LNCaP clone FGC (cell line): ENCODE measurements around the genes POMT1 and PRRT1B.

DNA sequence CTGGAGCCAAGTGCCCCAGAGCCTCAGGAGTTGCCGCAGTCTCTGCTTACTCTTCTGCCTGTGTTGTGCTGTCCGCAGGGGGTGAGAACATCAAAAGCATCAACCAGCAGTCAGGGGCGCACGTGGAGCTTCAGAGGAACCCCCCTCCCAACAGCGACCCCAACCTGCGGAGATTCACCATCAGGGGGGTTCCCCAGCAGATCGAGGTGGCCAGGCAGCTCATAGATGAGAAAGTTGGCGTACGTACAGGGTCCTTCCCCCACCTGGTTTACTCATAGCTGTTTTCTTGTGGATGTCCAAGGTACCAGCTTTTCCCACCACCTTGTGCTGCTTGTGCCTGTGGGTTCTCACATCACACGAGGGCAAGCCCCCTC, 33.9 kb upstream of the PRDM12 start:
- RRBS, 2 experiments: no CpG with 5 or more reads among the region's 10 CpGs

DNA sequence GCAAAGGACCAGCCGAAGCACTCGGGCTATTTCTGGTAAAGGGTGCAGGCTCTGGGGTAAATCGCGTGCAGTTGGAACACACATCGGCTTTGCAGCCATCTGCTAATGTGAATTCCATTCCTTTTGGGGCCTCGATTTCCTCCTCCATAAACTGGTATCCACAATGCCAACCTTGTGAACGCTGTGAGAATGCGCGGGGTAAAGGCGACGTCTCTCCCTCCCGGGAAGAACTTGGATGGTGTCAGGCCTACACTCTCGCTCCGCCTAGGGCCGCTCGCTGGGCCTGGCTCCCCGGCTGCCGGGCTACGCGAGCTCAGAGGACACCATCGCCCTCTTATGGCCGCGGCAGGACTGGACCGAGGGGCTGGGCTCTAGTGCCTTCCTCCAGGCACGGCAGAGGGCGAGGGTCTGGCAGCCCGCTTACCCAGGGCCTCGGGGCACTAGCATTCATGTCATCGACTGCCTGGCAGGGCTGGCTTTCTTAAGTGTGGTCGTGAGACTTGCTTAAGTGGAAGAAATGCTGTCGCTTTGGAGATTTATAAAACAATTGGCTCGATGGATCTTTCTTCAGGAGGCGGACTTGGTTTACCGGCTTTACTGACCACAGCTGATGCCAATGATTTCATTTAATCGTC, 1.3 kb upstream of the EXOSC2 start:
- RRBS, 2 experiments: 95 to 98% methylated on average over 5 of the region's 35 CpGs

DNA sequence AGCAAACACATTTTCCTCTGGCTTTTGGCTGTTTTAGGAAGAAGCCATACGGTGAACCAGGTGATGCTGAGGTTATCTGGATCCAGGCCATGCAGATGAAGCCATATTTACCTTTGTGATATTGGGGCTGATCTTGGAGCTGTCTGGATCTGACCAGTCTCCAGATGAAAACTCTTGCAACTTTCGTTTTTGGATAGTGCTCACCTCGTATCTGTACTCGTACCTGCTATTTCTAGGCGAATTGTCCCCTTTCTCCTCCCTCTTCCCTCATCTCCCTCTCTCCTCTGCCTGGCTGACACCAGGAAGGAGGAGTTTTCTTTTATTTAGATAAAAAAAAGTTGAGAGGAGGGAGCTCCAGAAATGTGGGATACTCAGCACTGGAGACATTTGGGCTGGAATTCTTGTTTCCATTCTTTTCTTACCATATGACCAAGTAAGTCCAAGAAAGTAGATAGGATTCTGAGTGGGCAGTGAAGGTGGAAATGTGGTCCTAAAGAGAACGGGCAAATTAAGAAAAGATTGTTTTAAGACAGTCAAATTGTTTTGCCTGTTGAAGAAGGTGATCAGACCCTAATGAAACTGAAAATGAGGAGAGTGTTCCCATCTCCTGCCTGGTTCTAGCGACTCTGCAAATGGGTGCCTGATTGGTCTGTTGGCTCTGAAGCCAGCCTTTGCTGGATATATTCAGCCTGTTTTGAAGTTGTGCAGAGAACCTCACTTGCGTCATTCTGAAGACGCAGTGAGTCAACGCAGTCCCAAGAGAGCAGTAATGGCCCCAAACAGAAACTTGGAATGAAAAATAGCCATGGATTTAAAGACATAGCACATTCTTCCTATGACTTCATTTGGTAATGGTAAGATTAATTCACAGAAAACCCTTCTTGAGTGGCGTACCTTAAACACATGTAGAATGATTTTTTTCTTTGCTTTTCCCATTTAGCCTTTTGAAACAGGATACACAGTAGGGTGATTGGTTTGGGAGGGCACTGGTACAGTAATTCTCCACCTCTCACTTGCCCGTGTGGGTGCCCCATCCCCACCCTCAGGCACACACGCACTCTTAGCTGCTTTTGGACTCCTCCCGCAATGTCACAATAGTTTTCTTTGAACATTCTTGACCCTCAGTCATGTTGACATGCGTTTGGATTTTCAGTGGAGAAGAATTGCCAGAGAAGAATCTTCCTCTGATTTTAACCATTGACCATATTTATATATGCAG, 54.3 kb upstream of the ABL1 start:
- RRBS, 2 experiments: no CpG with 5 or more reads among the region's 15 CpGs

- RRBS, 2 experiments: no CpG with 5 or more reads among the region's 9 CpGs
Measured at GRCh38 chr9:130842978-130843782, 8.1 kb downstream of the ABL1 start.

GRCh38 chr9:130878216-130878792, 18.3 kb downstream of the QRFP start:
- RRBS, 2 experiments: no CpG with 5 or more reads among the region's 9 CpGs

GRCh38 chr9:130884114-130885275, 12.1 kb downstream of the QRFP start:
- RRBS, 2 experiments: 93 to 96% methylated on average over 8 to 10 of the region's 57 CpGs

DNA sequence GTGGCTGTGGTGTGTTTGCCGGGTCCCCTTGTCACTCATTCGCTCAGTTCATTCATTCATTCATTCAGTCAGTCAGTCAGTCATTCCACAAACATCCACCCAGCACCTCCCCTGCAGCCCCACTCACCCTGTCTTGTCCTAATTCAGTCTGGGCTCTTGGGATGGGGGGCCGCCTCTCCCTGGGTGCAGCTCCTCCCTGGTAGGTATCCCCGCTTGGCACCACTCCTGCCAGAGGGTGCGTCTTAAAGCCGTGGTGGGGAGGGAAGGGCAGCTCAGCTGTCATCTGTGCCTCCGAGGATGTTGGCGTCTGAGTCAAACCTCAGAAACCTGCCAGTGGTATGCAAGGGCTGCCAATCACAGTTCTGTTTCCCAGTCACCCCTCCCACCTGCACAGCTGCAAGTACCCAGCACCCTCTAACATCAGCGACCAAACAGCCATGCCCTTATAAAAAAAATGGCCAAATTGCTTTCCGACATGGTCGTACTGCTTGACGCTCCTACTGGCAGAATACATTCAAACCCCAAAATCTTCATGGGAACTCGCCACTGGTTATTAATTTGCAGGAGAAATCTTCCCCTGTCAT, 8.2 kb upstream of the FIBCD1 start:
- RRBS, 2 experiments: no CpG with 5 or more reads among the region's 13 CpGs

DNA sequence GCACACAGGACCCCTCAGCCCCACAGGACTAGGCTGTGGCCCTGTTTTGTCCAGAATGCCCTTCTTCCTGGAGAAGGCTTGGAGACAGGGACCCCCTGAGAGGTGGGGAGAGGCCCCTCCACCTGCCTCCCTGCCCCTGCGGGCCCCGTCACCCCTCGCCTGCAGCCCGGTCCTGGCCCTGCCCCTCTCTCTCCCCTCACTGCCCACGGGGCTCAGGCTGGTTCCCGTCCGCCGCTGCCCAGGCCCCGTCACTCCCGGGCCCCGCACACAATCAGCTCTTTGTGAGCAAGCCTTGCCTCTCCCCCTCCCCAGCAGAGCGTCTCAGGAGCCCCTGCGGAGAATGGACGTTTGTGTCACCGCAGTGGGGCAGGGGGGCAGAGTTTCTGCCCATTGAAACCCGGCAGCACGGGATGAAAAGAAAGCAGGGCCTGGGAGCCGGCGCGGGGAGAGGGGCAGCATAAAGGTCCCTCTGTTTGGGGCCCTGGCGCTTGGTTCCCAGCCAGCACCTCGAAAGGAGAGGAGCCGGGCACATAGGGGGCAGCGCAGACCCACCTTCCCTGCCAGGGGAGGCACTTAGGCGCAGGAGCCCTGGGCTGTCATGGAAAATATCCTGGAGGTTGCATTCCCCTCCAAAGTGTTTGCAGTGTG, 13.5 kb upstream of the NUP214 start:
- RRBS, 2 experiments: 96% methylated on average over 10 of the region's 25 CpGs

GRCh38 chr9:131116440-131117604, 8.6 kb upstream of the NUP214 start:
- RRBS, 2 experiments: no CpG with 5 or more reads among the region's 26 CpGs

GRCh38 chr9:131144069-131145215, 19.1 kb downstream of the NUP214 start:
- RRBS, 2 experiments: no CpG with 5 or more reads among the region's 4 CpGs

- RRBS, 2 experiments: 87% methylated on average over 12 to 13 of the region's 25 CpGs
Measured at GRCh38 chr9:131252093-131252528, 24.2 kb downstream of the FAM78A start.

- RRBS, 2 experiments: no CpG with 5 or more reads among the region's 7 CpGs
Measured at GRCh38 chr9:131273839-131274354, 2.4 kb downstream of the FAM78A start.

DNA sequence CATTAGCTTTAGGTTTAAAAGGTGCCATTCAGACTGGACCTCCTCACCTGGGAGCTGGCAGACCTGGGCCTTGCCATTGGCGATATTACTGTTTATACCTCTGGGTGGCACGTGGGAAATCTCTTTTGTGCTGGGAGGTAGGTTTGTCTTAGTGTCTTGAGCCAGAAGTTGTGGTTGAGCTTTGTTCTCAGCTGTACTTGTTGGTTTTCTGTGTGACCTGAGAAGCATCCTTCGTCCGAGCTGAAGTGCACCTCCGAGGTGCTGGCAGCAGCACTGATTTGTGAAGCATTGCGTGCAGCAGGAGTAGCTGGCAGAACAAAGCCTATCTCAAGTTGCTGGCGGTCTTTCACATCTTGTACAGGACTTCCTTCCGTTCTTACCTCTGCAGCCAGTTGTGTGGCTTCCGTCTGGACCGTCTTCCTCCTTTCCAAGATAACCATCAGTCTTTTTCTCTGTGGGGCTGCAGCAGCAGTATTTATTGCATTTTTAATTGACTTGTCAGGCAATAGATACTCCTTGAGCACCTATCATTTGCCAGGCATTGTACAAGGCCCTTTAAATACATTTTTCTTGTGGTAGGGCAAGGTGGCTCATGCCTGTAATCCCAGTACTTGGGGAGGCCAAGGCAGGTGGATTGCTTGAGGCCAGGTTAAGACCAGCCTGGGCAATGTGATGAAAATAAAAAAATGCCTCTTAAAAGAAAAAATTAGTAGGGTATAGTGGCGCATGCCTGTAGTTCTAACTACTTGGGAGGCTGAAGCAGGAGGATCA, 4.4 kb downstream of the PRRC2B start:
- RRBS, 2 experiments: no CpG with 5 or more reads among the region's 11 CpGs

- RRBS, 2 experiments: no CpG with 5 or more reads among the region's 8 CpGs
Measured at GRCh38 chr9:131405278-131406044, 11.6 kb downstream of the PRRC2B start.

DNA sequence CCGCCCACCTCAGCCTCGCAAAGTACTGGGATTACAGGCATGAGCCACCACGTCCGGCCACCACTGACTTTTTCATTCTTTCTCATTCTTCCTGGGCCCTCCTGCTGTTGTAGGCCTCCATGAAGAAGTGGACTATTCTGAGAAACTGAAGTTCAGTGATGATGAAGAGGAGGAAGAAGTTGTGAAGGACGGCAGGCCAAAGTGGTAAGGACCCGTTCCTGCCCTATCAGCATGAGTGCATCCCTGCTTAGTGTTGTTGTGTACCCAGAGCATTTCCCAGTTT, 47.8 kb upstream of the POMT1 start:
- RRBS, 2 experiments: no CpG with 5 or more reads among the region's 6 CpGs

DNA sequence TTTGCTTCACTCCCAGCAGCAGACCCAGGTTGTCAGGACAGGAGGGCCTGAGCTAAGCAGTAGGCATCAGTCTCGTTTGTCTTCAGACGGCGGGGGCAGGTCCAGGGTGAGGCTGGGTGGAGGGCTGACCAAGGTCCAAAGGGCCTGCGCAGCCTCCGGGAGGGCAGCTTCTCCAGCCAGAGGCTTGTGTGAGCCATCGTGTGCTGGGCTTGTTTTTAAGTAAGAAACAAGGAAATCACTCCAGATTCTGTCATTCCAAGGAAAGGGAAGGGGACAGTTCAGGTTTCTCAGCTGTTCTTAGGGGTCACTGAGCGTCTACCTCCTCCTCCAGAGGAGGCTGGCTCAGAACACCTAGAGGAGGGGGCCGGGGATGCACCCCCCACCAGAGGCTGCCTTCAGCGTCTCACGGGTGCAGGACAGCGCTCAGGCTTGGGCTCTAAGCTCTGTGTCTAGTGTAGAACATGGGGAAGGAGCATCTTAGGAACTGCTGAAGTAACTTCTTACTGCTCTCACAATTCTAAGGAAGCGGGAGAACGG, 5.5 kb upstream of the POMT1 start:
- RRBS, 2 experiments: no CpG with 5 or more reads among the region's 13 CpGs

DNA sequence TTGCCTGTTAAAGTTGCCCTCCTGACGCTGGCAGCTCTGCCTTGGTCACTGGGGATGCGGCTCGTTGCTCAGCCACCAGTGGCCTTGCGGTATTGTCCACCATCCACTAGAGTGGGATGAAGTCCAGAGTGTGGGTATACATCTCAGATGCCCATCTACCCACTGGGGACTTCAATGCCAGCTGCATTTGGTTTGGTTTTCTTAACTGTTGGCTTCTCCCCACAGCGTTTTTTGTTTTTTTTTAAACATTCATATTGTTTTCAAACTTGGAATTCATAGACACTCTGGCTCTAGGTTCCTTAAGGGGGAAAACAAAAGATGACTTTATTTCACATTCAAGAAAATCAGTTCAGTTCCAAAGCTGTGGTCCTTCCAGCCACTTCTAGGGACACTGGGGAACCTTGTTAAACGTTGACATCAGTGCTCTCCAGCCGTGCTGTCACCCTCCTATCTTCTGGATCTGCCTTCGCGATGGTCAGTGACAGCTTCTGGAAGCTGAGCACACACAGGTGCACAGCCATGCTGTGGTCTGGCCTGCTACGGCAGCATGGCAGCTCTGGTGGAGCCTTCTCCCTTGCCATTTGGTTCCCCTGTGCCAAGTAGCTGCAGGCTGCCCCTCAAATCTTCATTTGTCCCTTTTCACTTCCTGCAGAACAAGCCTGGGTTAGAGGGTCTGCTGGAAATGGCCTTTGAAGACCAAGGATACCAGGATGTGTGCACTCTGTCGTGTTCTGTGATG, 3.8 kb upstream of the POMT1 start:
- RRBS, 2 experiments: no CpG with 5 or more reads among the region's 11 CpGs

- RRBS, 2 experiments: no CpG with 5 or more reads among the region's 13 CpGs
Measured at GRCh38 chr9:131499685-131500342, 2.9 kb upstream of the POMT1 start.

DNA sequence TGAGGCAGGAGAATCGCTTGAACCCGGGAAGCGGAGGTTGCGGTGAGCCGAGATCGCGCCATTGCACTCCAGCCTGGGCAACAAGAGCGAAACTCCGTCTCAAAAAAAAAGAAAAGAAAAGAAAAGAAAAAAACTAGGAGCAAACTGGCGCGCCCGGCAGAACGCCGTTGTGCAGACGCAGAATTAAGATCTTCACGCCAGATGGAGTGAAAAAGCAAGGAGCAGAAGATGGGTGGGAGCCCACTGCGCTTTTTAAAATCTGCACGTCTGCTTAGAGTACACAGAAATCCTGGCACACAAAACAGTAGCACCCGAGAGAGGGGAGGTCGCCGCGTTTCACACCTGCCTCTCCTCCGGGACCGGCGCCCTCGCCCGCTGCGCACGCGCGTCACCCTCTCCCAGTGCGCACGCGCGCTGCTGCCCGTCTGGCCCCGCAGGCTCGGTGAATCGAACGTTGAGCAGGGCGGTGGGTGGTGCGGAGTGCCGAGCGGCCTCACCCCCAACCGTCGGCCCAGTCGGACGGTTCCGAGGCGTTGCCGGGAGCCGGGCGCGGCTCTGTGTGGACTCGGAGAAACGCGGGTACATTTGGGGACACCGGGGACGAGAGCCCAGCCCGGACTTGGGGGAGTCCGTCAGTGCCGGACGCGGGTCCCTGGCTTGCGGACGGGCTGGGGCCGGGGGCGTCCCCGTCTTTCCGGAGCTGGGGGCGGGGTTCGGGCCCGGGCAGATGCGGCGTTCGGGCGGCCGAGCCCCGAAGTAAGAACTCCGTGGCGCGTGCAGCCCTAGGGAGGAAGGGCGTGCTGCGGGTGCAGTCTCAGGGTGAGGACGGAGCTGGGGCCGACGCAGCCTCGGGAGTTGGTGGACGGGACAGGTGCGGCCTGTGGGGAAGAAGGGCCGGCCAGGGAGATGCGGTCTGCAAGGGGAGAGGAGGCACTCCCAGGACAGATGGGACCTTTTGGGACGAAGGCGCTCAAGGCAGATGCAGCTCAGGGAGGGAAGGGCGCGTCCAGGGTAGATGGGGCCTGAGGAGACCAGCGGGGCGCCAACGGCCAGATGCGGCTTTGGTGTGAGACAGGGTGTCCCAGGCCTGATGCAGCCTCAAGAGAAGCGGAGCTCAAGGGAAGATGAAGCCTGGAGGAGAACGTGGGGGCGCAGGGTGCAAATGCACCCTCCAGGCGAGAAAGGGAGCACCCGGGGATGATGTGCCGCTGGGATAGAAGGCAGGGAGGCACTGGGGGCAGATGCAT, at the start of gene POMT1:
Gene POMT1, plus strand, starts transcription at position 424 of the 1,247 bp plus-strand sequence.
- RRBS, 2 experiments: under 1 to 2% methylated on average over 13 of the region's 106 CpGs

DNA sequence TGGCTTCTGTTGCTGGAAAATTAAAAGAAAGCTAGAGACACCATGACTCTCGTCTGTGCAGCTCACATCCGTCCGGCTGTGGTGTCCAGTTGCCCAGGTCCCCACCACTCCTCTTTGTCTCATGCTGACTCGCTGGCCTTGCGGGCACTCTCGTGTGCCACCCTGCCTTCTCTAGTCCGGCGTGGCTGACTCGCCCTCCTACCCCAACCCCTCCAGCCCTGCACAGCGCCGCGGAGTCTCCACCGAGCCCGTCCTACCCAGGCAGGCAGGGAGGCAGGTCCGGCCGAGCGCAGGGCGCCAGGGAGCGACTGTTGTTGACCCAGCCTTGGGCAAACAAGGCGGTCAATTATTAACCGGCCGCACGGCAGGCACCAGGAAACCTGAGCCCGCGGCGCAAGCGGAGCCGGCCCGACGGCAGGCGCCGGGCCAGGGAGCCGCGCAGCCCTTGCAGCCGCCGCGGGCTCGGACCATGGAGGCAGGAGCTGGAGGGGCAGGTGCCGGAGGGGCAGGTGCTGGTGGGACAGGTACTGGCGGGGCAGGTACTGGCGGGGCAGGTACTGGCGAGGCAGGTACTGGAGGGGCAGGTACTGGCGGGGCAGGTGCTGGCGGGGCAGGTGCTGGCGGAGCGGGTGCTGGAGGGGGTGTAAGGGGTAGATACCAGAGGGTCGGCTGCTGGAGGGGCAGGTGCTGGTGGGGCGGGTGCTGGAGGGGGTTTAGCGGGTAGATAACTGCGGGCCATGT, at the start of gene PRRT1B:
Gene PRRT1B, plus strand, starts transcription at position 377 of the 741 bp plus-strand sequence.
- RRBS, 2 experiments: 2% methylated on average over 25 to 26 of the region's 50 CpGs